ENCODE data around the gene TAF11.

DNA sequence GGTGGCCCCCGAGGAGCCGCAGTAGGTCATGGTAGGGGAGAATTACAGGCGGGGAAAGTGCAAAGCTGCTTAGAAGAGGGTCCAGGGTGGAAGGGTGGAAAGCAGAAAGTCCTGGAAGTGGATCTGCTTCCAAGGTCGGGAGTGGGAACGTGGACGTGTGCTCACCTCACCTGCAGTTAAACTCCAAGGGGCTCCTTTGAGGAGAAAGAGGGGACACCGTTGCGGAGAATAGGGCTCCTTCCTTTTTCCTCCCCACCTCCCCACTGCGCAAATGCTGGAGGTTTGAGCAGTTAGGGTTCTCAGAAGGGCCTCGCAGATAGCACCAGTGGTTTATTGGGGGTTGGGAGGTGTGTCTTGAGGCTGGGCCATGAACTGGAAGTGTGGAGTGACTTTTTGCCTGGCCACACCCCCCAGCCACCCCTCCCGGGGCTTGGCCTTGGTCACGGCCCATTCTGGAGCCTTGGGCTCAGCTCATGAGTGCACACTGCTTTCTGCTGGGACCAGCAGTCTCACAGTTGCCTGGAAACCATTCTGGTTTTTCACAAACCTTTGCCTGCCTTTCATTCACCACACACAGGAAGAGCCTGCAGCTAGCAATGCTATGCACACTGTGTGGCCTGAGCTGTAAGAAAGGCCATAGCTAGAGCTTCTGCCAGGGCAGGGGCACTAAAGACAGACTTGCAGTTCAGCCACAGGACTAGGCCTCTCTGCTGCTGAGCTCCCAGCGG is 100.5 kb upstream of the MLN start:
- RRBS = no CpG with 5 or more reads among the region's 13 CpGs

GRCh38 chr6:34195982-34196883 is 40.4 kb upstream of the HMGA1 start:
- RRBS = no CpG with 5 or more reads among the region's 58 CpGs

- RRBS = no CpG with 5 or more reads among the region's 18 CpGs
Observed at GRCh38 chr6:34223117-34223791, 13.4 kb upstream of the HMGA1 start.

GRCh38 chr6:34536108-34536950 is 19.8 kb downstream of the SPDEF start:
- RRBS = no CpG with 5 or more reads among the region's 3 CpGs

GRCh38 chr6:34545333-34545676 is 10.8 kb downstream of the SPDEF start:
- RRBS = 66% methylated on average over 4 of the region's 7 CpGs

GRCh38 chr6:34554633-34555389 is 1.3 kb downstream of the SPDEF start:
- RRBS = no CpG with 5 or more reads among the region's 20 CpGs

DNA sequence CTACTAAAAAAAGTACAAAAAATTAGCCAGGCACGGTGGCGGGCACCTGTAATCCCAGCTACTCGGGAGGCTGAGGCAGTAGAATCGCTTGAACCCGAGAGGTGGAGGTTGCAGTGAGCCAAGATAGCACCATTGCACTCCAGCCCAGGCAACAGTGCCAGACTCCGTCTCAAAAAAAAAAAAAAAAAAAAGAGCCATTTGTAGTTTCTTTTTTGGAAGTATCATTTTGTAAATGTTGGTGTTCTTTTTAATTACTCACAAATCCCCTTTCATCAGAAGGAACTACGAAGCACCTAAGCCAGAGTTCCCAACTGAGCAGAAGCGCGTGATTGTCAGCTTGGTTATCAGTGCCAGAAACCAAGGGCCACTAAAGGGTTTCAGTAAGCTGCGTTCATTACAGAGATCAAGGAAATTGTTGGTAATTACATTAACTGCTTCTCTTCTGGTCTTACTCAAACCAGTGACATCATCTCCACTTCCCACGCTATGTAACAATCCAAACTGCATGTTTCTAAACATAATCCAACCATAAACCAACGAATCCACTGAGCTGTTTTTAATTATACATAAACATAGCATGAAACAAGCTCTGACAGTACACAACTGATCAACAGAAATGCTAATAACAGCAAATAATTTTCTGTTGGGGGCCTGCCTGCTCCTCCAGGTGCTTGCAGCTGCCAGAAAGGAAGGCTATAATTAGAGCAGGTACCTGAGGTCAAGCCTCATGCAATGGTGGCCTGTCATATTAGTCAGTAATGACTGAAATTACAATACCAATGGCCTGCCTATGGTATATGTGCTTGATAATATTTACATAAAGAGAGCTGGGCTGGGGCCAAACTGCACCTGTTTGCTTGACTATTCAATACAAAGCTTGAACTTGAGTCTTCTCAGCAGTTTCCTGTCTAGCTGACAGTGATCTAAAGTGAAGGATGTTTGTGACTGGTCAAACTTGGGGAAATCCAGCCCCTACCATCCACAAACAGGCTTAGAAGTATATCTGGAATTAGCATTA is 40.2 kb downstream of the ILRUN start:
- RRBS = no CpG with 5 or more reads among the region's 12 CpGs

DNA sequence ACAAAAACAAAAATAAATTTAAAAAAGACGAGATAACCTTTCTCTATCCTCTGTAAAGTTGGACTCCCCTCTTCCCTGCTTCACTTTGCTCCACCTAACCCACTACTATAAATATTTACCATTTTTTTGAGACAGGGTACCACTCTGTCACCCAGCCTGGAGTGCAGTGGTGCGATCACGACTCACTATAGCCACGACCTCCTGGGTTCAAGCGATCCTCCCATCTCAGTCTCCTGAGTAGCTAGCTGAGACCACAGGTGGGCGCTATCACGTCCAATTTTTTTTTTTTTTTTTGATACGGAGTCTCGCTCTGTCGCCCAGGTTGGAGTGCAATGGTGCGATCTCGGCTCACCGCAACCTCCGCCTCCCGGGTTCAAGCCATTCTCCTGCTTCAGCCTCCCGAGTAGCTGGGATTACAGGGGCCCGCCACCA is 880 bp upstream of the SNRPC start:
- RRBS = no CpG with 5 or more reads among the region's 17 CpGs

- RRBS = no CpG with 5 or more reads among the region's 2 CpGs
Observed at GRCh38 chr6:34762700-34763224, 5.5 kb downstream of the SNRPC start.

GRCh38 chr6:34792631-34793072 is 769 bp downstream of the BLTP3A start:
- RRBS = no CpG with 5 or more reads among the region's 11 CpGs

- RRBS = no CpG with 5 or more reads among the region's 10 CpGs
Observed at GRCh38 chr6:34855256-34856213, 32.3 kb downstream of the TAF11 start.

DNA sequence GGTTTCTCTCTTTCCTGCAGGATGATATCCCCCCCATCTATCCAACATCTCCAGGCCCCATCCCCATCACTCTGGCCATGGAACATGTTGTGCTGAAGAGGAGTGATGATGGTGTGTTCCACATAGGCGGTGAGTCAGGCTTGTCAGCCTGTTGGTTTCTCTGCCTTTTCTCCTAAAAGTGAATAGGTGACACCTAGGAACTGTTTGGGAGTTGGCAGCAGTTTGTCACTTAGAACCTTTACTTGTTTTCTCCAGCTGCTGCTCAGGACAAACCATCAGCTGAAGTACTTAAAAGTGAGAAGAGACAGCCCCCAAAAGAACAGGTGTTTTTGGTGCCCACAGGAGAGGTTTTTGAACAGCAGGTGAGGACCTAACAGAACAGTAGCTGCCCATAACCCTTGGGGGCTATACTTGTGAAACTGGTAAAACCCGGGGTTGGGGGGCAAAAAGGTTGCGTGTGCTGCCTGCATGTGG is 16.2 kb downstream of the TAF11 start:
- RRBS = no CpG with 5 or more reads among the region's 3 CpGs

GRCh38 chr6:34887577-34888713 is at the start of gene TAF11:
Gene TAF11 (minus strand): TSS chr6:34888042.
- RRBS = no CpG with 5 or more reads among the region's 53 CpGs

DNA sequence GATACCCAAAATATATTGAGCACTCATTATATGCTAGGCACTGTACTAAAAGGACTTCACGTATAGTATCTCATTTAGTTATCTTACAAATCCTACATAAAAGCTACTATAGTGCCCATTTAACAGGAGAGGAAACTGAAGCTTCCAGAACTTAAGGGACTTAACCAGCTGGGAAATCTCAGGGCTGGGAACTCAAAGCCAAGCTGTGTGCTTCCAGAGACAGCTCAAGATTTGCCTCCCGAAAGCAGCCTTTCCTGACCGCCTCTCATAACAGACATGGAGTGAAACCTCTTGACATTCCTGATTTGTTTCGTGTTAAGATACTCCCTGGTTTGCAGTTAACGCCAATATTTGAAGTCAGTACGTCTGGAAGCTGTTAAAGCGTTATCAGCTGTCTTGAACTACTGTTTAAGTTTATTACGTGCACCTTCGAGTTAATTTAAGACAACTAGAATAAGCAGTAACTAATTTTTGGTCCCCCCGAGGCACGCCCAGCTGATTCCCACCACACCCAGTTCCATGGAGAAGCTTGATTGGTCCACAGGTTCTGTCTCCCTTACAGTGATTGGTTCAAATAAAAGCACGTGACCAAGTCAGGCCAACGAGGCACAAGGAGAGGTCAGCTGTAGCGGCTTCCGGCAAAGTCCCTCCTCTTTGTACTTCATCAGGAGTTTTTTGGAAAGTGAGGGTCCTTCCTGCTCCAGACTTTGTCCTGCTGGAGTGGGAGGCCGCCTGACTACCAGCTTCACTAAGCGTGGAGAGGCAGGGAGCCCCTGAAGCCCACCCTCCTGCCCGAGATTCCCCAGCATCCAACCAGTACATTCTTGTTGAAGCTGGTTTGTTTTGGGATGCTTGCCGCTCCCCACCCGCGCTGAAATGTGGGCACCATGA is 8.9 kb upstream of the TCP11 start:
- RRBS = no CpG with 5 or more reads among the region's 21 CpGs

- RRBS = no CpG with 5 or more reads among the region's 3 CpGs
Observed at GRCh38 chr6:35165552-35166333, 24.6 kb upstream of the TCP11 start.

DNA sequence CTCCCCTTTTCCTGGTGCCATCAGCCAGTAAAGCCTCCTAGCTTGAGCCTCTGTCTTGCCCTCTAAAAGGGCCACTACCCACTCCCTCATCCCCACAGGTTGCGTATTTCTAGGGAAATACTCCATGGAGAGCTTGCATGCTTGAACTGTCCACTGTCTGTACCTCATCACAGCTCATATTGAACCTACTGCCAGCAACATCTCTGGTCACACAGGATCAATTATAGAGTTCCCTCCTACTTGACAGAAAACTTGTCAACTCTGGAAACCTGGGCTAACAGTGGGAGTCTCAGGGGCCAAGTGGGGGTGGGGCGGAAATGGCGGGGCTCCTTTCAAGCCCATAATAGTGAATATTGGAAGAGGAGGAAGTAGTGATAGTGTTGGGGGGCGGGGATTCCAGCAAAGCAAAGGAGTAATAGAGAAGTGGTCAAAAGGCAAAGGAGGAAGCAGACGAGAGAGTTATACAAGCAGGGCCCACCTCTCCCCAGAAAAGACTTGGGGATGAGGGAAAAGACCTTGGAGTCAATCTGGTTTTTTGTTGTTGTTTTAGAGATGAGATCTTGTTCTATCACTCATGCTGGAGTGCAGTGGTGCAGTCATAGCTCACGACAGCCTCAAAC is 2.0 kb downstream of the DEF6 start:
- RRBS = no CpG with 5 or more reads among the region's 6 CpGs

DNA sequence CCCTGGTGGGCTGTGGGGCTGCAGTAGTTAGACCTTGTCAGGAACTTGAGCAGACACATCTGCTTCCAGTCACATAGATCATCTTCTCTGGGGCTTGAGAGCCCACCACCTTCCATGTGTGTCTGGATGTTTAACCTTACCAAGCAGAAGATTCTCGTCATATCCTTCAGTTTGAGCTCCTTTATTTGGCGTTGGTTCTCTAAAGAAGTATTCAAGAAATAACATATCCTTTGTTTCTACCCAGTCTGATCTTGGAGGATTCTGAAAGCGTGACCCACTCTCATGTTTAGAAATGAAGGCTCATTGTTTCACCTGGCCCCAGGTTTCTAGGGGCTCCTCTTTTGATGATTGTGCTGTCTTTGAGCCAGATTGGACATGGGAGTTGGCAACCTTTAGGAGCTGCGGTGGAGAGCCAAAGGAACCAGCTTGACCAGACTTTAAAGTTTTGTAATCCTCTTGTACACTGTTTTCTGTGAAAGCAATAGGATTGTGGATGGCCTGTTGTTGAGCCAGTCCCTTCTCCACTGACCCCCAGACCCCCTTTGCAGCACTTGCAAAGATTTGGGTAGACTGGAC is 2.1 kb downstream of the PPARD start:
- RRBS = no CpG with 5 or more reads among the region's 4 CpGs

DNA sequence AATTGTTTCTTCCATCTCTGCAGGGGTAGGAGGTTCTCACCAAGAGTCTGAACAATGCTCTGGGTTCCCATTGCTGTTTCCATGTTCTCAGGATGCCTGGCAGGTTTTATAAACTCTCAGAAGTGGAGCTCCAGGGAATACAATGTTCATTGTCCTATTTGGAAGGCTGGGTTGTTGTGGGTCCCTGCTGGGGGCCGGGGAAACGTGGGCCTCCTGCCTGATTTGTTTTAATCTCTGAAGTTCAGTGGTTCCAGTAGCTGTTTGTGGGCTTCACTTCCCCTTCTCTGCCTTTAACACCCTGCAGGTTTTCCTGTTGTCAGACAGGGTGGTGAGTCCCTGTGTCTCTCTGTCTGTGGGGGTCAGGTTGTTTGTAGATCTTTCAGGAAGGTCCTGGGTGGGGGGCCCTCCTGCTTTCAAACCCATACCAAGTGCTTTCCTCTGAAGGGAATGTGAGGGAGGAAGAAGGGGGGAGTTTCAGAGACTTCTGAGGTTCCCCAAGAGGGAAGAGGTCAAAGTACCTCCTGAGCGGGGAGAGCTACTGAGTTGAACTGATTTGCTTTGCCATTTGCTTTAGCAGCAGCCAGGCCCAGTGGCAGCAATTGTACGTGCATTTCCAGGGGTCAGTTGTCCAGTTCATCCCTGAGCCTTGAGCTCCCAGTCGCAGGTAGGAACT is 6.1 kb downstream of the PPARD start:
- RRBS = no CpG with 5 or more reads among the region's 5 CpGs

DNA sequence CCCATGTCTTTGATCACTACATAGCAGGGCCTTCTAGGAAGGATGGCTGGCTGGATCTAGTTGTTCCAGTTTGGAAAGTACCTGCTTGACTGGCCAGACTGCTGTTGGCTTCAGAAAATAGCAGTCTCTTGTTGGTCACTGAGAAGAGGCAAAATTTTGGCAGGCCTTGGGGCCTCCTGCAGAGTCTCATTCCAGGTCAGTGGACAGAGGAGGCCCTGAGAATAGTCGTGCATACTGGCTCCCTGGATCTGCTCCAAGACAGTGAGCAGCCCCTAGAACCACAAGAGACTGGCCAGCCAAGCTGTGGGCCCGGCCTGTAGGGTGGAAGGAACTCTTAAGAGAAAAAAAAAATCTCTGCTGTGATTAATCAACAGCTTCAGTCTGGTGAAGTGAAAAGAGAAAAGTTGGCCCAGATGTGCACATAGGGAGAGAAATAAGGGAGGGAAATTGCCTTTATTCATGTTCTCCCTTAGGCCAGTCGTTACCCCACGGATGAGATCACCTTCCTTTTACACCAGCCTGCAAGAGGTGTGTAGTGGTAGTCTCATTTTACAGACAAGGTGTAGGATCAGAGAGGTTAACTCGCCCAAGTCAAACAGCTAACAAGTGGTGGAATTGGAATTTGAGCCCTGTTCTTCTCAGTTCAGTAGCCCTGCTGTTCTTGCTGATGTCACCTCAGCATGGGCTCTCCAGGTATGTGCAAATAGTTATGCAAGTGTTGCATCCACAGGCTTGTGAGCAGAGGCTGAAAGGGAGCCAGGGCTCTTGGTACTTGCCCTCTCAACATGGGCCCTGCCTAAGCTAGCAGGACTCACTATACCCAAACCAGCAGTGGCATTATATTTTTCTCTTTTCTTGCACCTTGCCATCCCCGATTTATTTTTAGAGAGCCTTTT is 17.8 kb downstream of the PPARD start:
- RRBS = no CpG with 5 or more reads among the region's 6 CpGs

GRCh38 chr6:35500666-35501185 is 3.8 kb upstream of the TEAD3 start:
- RRBS = no CpG with 5 or more reads among the region's 6 CpGs